M059J (cell line): ENCODE measurements around a stretch of chr14.

GRCh38 chr14:93104772-93105849 is 10.6 kb downstream of the ITPK1 start:
- RAMPAGE, long total RNA: no peak

- RAMPAGE, long total RNA: no peak
Measured at GRCh38 chr14:93150330-93151125, 34.2 kb downstream of the MOAP1 start.

DNA sequence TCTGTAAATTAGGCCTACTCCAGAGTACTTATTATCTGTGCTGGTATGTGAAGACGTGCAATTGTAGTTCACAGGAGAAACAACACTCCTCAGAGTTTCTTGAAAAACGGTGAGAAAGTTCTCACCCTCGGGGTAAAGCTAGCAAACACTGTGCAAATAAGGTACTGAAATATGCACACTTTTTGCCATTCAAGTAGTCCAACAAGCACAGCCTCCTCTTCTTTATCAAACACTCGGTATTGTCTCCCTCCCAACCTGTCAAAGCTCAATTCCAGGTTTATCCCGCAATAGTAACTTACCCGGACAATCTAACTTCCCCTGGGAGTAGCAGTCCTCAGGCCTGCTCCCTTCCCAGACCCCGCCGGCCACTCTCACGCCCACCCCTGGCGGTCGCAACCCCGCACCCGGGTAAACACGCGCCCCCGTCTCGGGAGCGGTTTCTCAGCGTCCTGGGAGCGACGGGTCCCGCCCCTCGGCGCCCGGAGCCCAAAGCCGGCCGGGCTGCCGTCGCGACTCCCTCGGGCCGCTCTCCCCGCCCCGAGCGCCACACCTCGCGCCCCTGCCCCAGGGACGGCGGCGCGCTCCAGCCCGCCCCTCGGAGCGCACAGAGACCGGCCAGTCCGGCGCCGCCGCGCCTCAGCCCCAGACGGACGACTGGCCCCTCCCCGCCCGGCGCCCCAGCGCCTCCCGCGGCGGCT is 682 bp downstream of the BTBD7 start:
- RAMPAGE, long total RNA: no peak

GRCh38 chr14:93702643-93703044 is 85.6 kb downstream of the PRIMA1 start:
- RAMPAGE, long total RNA: no peak

DNA sequence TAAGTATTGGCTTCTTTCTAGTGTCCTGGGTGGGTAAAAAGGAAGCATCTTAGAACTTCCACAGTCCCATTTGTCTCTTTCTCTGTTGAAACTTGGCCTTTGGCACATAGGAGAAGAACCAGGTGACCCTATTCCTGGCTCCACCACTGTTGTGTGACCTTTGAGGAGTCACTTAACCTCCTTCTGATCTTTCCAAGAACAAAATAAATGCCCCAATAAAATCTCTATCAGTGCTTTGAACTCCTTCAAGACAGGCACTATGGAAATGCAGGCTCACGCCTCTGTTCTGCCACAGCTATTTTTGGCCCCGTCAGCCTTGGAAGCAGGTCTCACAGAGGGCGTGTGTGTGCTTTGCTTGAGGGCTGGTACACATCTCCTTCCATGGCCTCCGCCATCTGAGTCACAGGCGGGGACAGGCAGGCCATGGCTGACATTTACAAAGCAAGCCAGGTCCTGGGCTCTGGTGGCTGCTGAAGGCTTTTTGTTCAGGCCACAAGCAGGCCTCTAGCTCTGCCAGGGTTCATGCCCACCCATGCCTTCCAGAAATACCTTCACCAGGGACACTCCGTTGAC is 16.1 kb downstream of the PRIMA1 start:
- RAMPAGE, long total RNA: no peak

DNA sequence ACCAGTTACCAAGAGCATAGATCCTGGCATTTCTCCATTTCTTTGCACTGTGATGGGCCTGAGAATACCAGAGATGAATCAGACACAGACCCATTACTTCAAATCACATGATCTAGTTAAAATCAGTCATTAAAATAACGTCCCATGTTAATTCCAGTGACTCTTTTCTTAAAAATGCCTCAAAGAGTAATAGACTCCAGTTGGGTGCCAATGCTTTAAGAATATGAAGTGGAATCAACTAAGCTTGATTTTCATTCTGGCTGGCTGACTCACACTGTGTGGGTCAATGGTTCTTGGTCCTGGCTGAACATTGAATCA is 11.1 kb downstream of the ASB2 start:
- RAMPAGE, long total RNA: no peak

DNA sequence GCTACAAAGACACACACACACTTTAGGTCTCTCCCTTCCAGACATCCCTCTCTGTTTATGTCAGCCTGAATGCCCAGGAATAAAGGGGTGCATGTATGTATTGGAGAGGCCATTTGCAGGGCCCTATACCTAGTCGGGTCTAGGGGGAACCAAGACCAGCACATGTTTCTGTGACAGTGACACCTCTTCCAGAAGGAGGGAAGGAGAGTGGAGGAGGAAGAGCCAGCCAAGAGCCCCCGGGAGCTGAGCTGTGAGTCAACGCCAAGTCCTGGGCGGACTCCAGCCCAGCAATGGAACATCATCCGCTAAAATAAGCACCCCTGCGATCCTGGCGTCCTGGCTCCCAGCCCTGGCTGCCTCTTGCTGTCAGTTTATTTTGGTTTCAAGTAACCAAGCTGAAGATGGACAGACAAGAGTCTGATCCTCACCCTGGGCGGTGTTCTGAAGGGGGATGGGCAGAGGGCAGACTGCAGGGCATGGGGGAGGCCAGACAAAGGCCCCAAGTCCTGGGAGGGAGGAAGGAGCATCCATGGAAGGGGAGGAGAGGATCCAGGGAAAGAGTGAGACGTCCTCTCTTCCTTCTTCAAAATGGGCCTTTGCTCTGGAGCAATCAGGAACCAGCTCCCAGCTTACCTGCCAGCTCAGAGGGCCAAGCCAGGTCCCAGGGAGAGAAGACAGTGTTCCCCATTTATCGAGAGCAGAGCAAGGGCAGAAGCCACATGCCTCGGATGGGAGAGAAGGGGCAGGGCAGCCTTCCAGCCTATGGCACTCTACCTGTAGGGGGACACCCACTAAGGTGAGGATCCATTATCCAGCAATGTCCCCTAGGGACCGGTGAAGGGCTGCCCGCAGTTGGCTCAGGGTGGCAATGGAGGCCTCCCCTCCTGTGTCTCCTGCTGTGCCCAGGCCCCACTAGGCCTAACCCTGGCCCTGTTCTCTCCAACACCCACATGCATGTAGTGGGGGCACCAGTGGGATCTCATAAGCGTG is 4.6 kb upstream of the ASB2 start:
- RAMPAGE, long total RNA: no peak

DNA sequence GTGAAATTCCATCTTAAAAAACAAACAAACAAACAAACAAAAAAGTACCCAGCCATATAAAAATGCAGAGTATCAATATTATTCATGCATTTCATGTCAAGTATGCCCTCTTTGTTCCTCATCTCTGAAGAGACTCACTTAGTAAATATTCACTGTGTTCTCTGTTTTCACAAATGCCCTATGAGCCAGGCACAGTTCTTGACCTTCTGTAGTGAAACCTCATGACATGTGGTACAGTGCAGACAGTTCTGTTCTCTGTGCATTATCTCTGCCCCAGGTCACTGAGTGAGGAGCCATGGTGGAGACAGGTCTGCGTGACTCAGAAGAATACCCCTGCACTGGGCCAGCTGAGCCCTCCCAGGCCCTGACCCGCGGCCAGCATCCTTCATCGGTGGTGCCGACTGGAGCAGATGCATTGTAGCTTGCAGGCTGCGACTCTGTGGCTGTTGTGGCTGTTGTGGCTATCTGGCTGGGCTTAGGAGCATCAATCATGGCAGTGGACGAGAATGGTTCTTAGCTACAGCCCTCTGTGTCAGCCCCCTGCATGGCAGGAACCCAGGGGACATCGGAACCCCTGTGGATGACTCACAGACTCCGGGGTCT is 539 bp downstream of the SERPINA6 start:
- RAMPAGE, long total RNA: no peak

DNA sequence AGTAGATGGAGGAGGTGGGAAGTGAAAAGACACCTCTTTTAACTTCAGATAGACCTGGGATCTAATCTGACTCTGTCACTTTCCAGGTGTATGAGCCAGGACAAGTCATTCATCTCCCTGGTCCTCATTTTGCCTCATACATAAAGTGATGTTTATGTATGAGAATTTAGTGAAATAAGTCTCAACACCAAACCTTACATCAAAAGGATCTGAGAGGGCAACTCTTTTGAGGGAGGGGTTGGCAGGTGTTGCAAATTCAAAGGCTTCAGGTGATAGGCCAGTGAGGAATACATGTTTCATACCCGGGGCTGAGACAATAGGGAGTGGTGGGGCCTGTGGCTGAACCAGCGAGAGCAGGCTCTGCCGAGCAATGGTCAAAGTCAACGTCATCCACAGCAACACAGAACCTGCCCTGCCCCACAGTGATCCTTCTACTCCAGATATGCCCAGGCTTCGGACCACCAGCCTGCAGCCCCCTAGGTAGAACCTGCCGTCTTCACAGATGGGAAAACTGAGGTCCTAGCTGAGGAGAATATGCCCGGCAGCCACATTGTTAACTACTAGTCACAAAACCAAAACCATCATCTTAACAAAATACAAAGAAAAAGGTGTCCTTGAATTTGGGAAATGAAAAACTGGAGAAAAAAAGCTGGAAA is 4.1 kb downstream of the SERPINA1 start:
- RAMPAGE, long total RNA: no peak

DNA sequence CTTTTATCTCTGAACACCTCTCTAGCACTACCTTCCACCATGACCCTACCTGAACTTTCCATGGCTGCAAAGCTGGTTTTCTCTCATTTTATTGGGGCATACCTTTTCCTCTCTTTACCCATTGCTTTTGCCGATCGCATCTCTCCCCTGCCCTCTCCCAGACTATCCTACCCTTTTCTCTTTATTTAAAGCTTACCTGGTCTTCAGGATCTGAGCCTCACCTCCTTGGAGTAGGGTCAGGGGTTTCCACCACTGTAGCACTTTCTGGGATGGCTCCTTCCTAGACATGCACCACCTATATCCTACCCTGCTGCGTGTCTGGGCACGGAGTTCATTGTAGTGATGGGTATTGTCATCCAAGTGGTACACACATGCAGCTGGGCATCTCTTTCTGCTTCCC is 11.2 kb downstream of the SERPINA11 start:
- RAMPAGE, long total RNA: no peak

DNA sequence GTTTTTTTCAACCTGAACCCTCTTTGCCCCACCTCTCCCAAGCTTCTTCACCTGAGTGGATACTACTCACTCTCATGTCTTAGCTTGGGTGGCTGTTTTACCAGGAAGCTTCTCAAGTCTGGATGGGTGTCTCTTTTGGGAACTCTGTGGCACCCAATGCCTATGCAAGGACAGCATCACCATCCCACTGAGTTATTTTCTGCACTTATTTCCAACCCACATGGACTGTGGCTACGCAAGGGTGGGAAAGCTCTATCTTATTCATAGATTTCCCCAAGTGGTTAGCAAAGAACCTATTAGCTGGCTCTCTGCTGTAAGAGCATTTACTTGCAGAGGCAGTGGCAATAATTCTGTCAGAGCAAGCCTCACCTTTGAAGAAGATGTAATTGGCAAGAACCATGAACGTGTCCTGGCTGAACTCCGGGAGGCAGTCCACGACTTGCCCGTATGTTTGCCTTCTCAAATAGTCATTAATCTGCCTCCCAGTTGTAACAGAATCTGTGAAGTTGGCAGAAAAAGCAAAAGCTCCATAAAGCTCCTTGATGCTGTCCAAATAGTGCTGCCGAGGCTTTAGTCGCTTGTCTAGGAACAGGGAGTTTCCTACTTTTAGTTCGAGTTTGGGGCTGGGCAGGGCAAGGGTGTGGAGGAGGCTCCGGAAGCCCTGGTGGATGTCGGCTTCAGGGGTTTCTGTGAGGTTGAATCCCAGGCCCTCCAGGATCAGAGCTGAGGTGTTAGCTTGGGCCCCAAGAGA is 4.7 kb downstream of the SERPINA11 start:
- RAMPAGE, long total RNA: no peak

GRCh38 chr14:94597169-94597772 is 14.9 kb upstream of the SERPINA3 start:
- RAMPAGE, long total RNA: no peak

- RAMPAGE, long total RNA: no peak
Measured at GRCh38 chr14:94613561-94614145, 1.5 kb downstream of the SERPINA3 start.

DNA sequence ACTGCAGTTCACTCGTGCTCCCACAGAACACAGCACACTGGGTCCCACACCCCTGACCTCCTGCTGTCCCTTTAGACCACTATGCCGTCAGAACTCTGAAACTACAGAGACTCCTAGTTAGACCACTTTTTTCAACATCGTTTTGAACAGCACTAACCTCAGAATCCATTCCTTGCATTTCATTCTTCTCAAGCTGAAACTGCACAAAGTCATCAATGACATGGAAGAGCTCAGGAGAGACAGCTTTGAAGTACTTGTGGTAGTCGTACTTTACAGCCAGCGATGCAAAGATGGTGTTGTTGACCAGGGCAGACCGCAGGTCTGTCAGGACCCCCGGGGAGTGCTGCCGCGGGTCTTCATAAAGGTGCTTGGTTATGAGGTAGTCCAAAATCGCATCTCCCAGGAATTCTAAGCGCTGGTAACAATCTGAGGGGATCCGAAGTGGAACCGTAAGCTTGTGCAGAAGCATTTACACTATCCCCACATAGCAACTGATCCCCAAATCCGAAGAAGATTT is 63.5 kb downstream of the DICER1 start:
- RAMPAGE, long total RNA: no peak

GRCh38 chr14:95145805-95146383 is 11.4 kb downstream of the DICER1 start:
- RAMPAGE, long total RNA: no peak

DNA sequence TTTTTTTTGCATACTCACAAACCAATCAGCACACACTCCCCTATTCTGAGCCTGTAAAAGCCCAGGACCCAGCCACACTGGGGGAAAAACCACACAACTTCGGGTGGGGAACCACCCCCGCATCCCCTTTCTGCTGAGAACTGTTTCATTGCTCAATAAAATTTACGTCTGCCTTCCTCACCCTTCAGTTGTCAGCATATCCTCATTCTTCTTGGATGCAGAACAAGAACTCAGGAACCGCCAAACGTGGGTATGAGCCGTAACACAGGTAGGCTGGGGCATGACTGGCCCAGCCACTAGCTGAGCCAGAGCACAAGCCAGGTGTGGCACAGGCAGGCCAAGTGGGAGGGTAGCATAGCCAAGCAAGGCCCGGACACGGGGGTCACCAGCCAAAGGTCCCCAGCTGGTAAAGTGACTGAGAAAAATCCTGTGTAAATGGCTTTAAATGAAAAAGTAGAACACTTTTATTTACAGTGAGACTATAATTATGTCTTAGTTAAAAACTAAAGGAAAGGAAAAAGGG is 10.9 kb downstream of the DICER1 start:
- RAMPAGE, long total RNA: no peak

DNA sequence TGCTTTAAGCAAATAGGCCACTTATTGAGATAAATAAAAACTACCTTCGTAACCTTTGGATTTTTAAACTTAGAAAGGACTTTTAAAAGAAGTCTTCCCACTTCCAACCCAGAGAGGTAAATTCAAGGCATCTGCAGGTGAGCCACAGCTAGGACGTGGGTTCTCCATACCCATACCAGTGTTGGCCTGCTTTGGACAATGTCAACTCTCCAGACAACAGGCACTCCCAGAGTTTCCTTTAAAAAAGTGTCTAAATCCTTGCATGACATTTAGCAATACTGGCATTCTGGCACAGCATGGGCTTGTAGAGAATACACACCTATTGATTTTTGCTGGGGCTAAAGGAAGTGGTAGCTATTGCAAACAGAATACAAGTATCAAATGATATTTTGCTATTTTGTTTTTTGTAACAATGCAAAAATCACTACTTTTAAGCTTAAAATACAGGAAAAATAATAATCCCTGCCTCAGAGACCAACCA is 25.7 kb upstream of the DICER1 start:
- RAMPAGE, long total RNA: no peak

DNA sequence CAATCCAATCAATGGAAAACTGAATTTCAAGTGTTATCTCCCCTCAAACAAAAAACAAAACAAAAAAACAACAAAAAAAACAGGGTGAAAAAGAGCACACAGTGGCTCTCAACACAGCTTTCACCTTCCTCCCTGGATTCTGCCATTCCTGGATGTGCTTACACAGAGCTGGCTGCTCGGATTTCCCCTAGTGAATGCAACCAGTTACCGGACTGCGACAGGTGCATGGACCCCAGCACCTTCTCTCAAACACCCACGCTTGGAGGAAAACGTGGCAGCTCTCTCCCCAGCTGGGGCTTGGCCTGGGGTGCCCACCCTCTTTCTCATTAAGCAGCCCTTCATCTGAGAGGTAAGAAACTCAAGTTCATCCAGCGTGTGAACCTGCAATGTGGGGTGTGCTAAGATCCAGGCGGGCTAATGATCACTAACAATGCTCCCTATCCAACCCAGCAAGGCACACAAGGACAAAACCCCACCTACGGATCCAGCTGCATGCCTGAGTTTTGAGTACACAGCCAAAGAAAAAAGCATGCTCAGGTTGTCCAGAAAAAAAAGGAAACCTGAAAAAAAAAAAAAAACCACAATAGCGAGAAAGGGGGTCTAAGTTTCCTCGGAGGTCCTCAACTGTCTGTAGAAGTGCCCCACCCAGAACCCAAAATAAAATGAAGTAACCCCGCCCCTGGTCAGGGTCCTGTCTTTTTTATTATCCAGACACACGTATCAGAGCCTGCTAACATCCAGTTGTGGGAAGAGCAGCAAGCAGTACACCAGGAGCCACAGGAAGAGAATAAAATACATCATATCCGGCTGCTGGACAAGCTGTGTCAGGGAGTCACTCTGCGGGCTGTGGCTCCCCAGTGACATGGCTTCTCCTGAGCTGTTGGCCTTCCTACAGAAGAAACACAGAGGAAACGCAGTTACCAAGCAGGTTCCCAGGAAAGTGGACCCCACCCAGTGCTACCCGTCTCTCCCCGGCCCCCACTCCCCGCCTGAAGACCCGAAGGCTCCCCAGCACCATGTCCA is 33.8 kb upstream of the DICER1 start:
- RAMPAGE, long total RNA: no peak

DNA sequence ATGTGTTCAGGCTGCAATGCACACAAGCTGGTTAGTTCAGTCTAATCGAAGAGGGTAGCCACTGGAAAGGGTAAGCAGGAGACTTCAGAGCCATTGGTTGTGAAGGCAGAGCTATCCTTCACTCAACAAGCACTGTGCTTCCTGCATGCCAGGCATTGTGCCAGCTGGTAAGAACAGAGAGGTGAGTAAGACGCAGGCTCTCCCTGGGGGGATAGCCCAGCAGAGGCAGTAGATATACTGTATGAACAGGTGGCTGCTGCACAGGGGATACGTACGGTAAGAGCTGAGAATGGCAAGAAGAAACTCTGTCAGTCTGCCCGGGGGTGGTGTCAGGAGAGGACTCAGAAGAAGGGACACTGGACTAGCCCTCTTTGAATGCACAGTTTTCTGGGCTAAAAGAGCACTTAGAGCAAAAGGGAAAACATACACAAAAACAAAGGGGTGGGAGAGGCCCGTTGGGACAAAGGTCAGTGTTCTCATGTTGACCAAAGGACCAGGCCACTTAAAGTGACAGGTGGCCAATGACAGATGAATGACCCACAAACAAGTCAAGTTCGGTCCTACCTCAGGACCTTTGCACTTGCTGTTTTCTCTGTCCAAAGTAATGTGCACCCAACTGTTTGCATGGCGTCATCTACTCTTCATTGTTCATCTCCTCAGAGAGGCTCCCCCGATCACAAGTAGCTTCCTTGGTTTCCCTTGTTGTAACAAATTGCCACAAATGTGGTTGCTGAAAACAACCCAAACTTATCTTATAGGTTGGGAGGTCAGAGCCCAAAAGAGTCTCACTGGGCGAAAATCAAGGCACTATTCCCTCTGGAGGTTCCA is 24.3 kb downstream of the CLMN start:
- RAMPAGE, long total RNA: no peak

DNA sequence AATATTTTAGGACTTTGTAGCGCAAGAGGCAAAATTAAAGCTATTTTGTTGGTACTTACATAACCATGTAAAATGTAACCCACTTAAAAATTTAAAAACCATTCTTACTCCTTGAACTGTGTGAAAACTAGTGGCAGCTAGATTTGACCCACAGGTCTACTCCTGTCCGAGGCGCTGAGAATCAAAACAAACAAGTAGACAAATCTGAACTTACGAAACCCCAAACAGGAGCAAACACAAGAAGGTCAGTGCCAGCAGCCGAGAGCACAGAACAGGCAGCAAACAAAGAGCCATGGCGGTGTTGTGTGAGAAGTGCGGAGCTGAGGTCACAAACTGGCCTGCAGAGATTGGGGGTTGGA is 79.1 kb upstream of the CLMN start:
- RAMPAGE, long total RNA: no peak